ENCODE results near the gene CCDC68.

DNA sequence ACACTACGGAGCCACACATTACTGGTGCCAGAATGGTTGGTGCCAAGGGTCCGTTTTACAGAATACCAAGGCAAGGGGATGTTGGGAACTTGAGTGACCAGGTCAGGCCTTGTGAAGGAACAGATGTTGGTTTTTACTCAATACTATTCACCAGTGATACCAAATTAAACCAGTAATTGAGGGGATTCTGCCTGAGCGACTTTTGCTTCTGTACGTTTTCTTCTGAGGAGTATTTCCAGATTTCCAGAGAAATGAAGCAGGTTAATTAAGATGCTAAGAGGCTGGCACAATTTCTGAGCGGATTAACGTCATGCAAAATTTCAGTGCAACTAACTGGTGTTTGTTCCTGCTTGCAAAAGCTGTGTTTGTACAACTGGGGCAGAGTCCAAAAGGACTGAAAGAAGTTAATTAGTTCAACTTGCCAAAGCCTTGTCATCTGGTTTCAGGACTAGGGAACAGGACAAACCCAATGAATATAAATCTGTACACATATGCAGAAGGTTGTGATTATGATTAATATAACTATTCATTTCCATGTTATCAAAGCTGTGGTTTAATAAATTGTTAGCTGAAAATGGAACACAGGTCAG lies 432.1 kb upstream of the DCC start:
- RRBS, result no CpG with 5 or more reads among the region's 6 CpGs

DNA sequence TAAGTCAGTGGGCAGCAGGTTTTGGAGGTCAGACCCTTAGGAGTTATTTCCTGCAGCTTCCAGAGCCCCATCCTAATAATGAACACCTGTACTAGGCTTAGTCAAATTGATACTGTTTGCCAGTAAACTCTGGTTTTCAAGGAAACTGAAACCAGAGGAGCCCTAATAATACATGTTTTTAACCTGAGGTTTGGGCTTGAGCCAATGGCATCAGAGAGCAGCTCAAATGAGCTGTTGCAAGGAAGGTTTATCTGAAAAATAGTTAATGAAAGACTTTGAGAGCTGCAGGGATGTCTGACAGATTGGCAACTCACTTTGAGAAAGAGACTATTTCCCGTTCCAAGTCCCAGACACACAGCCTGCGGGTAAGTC lies 54.6 kb downstream of the DCC start:
- RRBS, result no CpG with 5 or more reads among the region's 2 CpGs

DNA sequence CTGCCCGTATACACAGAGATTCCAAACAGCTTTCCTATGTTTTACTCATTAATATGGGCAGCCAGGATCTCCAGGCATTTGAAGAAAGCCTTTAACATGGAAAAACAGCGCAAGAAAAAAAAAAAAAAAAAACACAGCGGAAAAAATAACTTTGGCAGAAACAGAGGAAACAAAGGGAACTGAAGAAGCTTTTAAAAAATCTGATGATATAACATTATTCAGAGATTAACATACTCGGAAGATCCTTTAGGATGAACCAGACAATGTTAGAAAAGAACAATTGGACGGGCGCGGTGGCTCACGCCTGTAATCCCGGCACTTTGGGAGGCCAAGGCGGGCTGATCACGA lies 11.9 kb upstream of the MBD2 start:
- RRBS, result no CpG with 5 or more reads among the region's 11 CpGs

- RRBS, result no CpG with 5 or more reads among the region's 12 CpGs
Measured at GRCh38 chr18:54254242-54254857, 15.0 kb upstream of the POLI start.

GRCh38 chr18:54607303-54608119 lies 16.5 kb downstream of the DYNAP start:
- RRBS, result no CpG with 5 or more reads among the region's 9 CpGs

DNA sequence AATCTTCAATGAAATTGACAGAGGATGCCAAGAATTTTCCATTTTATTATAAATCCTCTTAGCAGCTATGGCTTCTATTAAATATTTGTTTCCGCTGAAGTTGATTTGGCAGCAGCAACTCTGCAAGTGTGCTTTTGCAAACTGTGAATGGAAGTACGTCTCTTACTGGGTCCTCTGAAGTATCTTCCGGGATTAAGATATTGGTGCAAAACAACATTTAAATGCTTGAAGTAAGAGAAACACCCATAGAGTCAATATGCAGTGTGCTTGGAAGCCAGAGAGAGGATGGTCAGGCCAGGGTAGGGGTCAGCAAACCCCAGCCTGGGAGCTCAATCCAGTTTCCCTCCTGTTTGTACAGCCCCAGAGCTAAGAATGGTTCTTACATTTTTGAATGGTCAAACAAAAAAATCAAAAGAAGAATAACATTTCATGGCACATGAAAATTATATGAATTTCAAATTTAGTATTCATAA lies 13.6 kb downstream of the CCDC68 start:
- RRBS, result no CpG with 5 or more reads among the region's 3 CpGs

DNA sequence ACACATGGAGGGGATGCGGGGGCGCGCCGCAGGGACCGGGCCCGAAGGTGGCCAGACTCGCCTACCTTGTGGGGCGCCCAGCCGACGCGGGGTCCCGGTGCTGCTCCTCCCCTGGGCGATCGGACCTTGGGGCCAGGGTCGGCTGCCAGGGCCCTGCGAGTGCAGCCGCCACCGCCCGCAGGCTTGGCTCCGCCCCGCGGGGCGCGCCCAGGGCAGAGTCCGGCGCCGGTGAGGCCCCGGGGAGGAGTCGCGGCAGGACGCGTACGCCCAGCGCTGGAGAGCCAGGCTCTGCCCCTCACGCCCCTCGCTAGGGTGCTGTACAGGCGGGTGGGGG lies at the start of gene CCDC68:
Gene CCDC68, minus strand, starts transcription at position 191 of the 334 bp plus-strand sequence.
- RRBS, result 96% methylated on average over 8 of the region's 37 CpGs

- RRBS, result no CpG with 5 or more reads among the region's 2 CpGs
Measured at GRCh38 chr18:55244520-55244789, 285.2 kb upstream of the CCDC68 start.

- RRBS, result 80% methylated on average over 1 of the region's 5 CpGs
Measured at GRCh38 chr18:55254288-55254771, 295.1 kb upstream of the CCDC68 start.

- RRBS, result no CpG with 5 or more reads among the region's 10 CpGs
Measured at GRCh38 chr18:55320497-55321540, 267.2 kb downstream of the TCF4 start.

DNA sequence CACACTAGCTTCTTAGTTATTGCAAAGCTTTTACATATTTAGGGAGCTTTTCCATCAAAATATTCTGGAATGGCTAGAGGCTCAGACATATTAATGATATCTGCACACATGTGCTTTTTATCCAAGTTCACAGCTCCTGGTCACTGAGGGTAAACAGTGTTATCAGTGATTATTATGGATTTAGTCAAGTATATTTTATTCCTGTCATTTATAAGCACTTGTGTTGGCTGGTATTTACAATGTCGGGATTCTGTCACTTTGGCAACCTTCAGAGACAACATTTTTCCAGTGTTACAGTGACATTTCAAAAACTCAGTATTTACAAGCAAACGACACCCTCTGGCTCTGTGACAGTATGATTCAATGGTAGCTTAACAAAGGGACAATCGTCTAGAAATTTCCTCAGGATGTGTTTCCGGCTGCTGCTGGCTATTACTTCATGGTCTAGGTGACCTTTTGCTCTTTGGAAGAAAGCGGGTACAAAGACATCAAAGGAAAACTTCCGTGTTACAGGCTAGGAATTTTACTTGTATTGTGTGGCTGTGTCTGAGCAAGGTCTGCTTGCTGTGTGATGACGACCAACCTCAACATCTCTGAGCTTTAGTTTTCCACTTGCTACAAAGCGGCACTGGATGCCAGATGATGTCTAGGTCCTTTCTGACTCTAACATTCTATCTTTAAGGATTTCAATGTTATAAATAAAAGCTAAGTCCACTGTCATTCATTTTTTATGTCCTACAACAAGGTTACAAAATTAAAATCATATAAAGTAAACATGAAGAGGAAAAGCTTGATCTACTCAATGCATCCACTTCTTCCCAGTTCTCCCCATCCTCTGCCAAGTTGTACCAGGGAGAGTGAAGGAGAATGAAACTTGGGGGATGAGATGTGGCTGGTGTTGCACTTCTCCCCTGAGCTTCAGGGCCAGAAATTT lies 200.3 kb downstream of the TCF4 start:
- RRBS, result no CpG with 5 or more reads among the region's 8 CpGs

GRCh38 chr18:55401586-55402413 lies 186.2 kb downstream of the TCF4 start:
- RRBS, result no CpG with 5 or more reads among the region's 17 CpGs

GRCh38 chr18:55422115-55423222 lies 165.5 kb downstream of the TCF4 start:
- RRBS, result no CpG with 5 or more reads among the region's 22 CpGs

- RRBS, result no CpG with 5 or more reads among the region's 8 CpGs
Measured at GRCh38 chr18:55586738-55587362, 1.1 kb downstream of the TCF4 start.

DNA sequence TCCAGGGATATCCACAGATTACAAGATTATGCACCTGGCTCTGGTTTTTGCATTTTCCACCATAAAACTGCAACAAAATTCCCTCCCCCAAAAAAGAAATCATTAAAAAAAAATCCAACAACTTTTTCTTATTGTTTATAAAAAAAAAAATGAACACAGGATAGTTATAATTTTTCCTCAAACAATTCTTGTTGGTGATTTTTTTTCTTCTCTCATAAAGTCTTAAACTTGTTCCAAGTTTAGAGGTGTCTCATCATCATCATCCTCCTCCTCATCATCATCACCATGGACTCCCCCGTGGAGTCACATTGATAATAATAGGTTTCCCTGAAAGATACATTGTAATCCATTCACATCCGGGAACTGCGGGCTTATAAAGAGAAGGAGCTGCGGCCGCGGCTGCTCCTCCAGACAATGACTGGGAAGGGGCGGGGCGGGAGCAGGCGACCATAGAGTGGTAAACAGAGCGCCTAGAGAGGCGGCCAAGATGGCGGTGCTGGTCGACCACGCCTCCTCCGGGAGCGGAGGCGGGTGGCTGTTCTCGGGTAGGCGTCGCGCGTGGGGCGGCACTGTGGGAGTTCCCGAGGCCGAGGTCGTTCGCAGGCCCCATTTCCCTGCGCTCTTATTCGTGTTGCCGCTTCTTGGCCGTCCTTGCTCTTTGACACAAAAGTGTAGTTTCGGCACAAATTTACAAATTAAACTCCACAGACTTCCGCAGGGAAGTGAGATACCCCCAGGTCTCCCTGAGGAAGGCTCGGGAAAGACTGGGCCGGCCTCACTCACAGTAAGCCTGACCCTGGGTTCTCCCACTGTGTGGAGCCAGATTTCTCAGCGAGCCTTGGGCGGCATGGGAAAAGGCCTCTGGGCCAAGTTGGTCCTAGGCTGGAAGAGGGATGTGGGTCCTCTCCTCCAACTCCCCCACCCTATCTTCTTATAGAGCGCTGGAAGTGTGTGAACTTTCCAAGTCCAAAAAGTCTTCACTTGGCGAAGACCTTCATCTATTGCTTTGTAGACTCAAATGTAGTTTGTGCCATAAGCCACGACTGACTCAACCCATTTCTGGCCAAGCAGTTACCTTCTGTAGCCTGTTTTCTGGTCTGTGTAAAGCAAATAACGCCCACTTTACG lies 1.8 kb upstream of the TCF4 start:
- RRBS, result no CpG with 5 or more reads among the region's 42 CpGs

DNA sequence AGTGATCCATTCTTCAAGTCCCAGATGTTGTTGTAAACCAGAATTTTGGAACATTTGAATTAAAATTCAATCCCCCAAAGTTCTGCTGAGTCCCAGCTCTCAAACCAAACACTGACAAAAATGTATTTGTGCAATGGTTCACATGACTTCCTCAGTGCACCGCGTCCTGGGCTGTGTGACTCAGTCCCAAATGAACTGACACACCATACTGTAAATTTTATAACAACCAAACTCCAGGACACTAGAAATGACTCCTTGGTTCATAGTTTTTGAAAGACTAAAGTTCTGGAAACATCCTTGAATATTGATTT lies 281.9 kb upstream of the TCF4 start:
- RRBS, result no CpG with 5 or more reads among the region's 2 CpGs

DNA sequence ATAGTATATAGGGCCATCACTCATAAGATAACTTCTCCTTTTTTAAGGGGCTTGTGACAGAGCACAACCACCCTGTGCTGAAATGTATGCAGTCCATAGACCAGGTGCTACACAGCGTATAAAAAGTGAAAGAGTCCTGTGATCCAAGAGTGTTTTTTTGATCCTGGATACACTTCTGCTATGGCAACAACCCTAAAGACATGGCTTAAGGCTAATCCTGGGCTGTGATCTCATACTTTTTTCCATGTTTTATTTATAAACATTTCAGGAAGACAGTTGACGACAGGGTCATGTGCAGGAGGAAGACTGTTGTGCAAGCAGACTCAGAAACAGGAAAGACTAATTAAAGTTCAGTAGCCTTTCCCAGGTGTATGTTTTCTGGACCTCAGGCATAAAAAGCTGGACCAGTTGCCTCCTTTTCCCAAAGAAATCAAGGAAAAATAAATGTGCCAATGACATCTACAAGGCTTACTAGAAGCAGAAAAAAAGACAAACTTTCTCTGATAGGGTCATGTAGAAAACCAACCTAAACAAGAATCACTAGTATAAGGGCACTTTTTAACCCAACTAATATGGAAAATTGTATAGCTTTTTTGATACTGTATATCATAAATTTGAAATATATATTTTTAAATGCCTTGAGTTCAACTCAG lies 400.7 kb upstream of the TCF4 start:
- RRBS, result no CpG with 5 or more reads among the region's 2 CpGs

- RRBS, result no CpG with 5 or more reads among the region's 8 CpGs
Measured at GRCh38 chr18:56459149-56459628, 179.2 kb downstream of the TXNL1 start.

DNA sequence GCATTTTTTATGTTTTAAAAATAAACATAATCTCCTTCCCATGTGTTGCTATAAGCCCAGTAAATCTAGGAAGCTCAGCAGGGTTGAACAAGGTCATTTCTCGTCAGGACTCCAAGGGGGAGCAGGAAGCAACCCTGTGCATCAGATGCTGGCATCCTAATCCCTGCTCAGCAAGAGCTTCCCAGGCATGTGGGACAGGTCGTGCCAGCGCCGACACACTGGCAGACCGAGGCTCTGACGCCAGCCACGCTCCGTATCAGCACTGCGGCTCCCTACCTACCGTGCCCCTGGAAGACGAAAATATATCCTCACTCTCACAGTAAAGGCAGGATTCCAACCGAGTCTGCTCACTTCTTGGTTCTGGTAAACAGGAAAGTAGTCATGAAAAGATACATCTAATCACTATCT lies 61.5 kb downstream of the TXNL1 start:
- RRBS, result no CpG with 5 or more reads among the region's 12 CpGs

- RRBS, result no CpG with 5 or more reads among the region's 4 CpGs
Measured at GRCh38 chr18:56789318-56789735, 138.2 kb downstream of the WDR7 start.

All from BE2C (cell line).